GM19239 (cell line): ENCODE measurements around a stretch of chr15.

- RRBS = no CpG with 5 or more reads among the region's 3 CpGs
These were observed 156.2 kb downstream of the DPH6 start for GRCh38 chr15:35389714-35390217.

DNA sequence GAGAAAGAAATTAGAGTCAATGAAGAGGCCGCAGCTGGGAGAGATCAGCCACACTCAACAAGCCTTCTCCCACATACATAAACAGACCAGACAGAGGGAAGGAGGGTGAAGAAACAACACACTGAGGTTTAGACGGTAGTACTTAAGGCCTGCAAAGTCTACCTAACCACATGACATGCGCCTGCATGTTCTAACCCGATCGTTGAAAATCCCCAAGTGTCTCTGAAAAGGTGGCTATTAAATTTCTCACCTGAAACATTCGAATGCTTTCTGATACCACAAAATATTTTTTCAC is 110.6 kb upstream of the CDIN1 start:
- RRBS = no CpG with 5 or more reads among the region's 6 CpGs

GRCh38 chr15:36601477-36601988 is 22.1 kb downstream of the CDIN1 start:
- RRBS = no CpG with 5 or more reads among the region's 5 CpGs

DNA sequence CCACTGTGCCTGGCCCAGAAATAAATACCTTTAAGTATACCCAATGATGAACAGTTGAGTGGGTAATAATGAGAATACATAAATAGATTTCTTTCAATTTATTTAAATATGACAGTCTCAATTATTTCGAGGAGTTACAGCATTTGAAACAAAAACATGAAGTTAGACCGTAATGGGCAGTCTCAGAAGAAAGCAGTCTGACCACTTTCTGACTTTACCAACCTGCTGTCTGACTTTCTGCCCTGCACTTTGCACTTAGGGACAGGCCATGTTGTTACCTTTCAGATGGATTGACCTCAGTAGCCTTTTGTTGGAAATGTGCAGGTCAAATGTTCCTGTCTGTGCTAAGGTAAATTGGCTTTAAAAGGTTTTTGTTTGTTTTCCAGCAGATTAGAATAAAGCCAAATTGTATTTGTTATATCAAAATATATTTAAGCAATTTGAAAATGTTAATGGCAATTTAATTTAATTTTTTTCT is 67.9 kb downstream of the CDIN1 start:
- RRBS = no CpG with 5 or more reads among the region's 2 CpGs

DNA sequence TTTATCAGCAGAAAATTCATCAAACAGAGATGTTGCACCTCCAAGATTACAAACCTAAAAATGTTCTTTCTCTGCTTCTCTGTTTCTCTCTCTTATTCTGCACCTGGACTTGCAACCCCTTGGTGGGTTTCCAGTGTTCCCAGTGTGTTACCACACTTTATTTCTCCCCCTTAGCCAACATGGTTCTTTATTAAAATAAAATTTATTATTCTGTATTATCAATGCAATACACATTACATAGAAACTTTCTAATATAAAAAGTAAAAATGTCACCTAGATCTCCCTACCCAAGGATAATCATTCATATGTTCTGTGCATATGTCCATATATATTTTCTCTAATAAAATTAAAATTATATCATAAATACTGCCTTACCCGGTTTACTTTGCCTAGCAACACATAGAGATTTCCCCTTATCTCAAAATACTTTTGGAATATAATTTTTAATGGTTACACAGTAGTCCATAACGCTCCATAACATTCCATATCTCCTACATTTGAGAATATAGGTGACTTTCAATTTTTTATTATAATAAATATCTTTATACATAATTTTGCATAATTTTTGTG is 78.7 kb downstream of the MEIS2 start:
- RRBS = no CpG with 5 or more reads among the region's 2 CpGs

DNA sequence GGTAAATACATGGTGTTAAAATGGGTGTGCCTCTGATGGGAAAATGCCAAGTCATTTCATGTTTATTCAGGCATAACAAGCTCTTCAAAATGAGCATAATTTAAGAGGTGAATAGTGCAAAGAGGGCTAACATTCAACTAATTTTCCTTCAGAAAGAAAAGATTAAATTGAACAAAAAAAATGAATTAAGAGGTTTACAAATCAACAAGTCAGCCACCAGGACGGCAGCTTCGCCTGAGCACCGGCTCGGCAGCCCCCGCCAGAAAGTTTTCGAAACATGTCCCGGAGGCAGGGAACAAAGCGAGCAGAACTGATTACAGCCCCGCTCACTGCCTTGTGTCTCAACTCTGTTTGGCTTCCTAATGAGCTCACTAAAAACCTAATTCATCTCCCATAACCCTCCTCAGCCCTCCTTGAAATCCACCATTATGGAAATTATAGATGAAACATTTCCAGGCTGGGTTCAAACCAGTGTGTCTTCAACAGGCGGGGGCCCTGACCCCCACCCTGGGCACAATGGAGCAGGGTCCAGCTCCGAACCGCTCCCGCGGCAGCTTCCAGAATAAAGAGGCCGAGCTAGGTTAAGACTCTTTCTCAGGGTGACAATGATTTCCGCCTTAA is 43.9 kb downstream of the MEIS2 start:
- RRBS = no CpG with 5 or more reads among the region's 16 CpGs

GRCh38 chr15:37095739-37096836 is 4.3 kb downstream of the MEIS2 start:
- RRBS = no CpG with 5 or more reads among the region's 44 CpGs

DNA sequence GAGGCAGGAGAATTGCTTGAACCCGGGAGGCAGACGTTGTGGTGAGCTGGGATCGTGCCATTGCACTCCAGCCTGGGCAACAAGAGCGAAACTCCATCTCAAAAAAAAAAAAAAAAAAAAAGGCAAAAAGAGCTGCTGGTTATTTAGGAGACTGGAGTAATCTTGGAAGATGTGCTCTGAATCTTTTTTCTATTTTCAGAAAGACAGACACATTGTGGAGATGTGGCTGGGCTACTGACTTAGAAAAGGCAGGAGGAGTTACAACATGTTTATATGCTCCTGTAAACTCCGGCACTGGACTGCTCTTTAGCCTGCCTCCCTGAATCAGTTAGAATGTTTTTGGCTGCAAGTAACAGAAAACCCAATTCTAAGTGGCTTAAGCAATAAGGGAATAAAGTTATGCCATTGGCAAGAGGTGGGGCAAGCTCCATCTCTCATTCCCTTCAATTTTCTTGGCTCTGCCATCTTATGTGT is 22.2 kb upstream of the MEIS2 start:
- RRBS = no CpG with 5 or more reads among the region's 5 CpGs

DNA sequence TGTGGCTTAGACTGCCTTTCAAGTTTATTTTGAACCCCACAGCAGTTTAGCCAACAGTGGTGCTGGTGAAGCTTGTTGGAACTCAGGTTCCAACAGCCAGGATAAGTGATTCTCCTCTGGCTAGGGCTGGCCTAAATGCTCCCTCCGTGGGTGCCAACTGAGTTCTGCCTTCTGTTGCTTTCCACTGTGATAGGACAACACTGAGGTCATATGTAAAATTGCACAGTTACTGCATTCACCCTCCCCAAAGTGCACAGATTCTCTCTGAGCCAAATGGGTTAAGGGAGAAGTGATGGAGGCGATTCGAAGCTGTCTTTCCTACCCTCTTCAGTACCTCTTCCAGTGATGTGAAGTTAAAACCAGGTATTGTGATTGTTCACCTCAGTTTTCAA is 70.0 kb downstream of the TMCO5A start:
- RRBS = no CpG with 5 or more reads among the region's 3 CpGs

DNA sequence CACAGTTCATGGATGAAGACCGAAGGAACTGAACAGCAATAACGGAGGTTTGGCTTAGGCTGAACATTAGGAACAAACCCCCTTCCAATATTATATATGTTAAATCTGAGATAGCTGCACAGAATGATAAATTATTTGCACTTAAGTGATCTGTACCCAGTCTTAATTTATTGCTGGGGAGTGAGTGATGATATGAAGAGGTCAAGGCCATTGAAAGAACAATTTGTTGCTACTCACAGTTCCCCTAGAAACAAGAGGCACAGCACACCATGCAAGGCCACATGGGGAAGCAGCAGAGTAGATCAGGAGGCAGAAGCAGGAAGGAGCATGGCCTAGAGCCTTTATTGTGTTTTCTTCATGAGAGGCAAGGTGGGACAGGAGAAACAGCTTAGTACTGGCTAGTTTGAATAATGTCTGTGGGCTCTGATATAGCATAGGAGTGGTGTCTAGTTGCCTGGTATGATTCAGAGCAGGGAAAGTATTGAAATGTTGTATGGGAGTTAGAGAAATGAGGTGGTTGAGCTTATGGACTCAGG is 71.5 kb downstream of the TMCO5A start:
- RRBS = no CpG with 5 or more reads among the region's 2 CpGs

GRCh38 chr15:38332434-38333248 is 80.0 kb downstream of the SPRED1 start:
- RRBS = no CpG with 5 or more reads among the region's 4 CpGs

DNA sequence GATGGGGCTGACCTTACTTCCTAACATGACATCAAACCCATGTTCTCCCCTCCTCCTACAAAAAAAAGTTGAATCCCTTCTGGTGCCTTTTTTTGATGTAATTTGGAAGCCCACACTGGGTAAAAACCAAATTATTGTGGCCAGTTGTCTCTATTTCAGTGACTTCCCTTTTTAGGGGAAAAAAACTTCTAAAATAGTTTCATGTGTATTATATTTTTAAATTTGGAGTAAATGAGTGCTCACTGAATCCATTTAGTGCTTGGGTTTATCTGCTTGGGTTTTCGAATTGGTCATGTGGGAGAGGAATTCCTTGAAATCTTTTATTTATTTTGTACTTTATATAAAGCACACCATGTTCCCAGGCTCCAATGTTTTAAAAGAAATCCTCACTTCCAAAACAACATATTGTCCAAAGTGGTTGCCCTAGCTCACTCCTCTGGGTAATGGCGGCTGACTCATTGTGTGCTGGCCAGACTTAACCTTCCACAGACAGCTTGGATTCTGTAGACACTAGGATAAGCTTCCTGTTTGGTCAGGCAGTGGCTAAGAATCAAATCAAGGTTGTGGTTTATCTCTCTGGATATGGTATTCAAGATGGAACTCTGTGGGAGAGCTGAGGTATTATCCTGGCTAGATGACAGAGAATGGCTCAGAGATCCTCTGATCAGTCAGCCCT is 55.9 kb upstream of the FAM98B start:
- RRBS = no CpG with 5 or more reads among the region's 2 CpGs

GRCh38 chr15:38672891-38673724 is 108.5 kb upstream of the RASGRP1 start:
- RRBS = 18% methylated on average over 1 of the region's 13 CpGs

DNA sequence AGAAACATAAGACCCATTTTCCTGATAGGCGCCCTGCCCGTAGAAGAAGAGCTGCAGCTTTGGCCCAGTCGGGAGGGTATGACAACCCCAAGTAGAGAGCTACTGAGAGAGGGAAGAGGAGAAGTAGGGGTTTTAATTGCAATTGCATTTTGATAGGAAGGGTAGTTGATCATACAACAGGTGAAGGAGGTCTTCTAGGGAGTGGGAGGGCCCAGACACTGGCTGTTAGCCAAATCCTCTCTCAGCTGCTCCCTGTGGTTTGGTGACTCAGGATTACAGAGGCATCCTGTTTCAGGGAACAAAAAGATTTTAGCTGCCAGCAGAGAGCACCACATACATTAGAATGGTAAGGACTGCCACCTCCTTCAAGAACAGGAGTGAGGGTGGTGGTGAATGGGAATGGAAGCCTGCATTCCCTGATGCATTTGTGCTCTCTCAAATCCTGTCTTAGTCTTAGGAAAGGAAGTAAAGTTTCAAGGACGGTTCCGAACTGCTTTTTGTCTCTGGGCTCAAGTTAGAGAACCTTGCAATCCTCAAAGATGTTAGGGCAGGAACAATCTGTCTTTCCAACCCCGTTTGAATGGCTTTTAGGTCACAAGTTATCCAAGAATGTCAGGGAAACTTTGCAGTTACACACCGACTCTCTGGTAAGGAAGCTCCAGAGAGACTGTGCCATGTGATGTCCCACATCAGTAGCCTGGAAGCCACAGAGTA is 408.8 kb upstream of the THBS1 start:
- RRBS = no CpG with 5 or more reads among the region's 7 CpGs

DNA sequence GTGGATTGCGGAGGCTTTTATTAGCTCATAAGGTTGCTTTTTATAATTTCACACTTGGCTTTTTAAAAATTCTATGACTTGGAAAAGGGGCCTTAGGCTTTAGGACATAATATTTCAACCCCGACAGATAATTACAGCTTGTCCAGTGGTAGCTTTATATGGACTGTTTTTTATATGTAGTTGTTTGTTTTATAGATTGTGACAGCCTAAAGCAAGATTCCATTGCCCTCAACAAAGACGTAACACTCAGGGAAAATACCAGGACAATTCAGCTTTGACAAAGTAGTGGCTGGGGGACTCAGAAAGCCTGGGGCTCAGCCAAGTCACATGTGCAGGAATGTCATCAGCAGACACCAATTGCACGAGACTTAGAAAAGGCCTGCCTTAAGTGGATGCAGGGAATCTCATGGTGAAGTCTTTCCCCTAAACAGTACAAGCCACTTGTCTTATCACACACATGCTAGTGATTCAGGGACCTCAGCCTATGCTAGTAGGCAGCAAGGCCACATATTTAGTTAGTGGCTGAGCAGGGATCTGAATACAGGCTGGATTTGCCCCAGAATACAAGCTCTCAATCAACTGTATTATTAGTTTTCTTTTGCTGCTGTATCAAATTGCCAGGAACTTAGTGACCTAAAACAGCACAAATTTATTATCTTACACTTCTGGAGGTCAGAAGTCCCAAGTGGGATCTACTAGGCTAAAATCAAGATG is 381.8 kb upstream of the THBS1 start:
- RRBS = no CpG with 5 or more reads among the region's 4 CpGs

GRCh38 chr15:39420427-39421264 is 160.2 kb upstream of the THBS1 start:
- RRBS = no CpG with 5 or more reads among the region's 33 CpGs

DNA sequence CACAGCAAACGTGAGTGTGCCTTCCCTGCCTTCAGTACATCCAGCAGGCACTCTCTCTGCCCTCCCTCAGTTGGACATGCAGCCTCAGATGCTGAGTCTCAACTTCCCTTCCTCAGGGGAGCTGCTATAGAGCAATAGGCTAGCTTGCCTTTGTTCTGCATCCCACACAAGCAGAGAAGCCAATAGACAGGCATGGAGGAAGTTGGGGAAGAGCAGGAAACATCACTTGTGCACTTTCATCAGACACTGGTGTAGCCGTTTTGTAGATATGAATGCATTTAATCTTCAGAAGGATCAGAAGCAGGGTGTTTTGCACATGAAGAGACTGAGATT is 147.5 kb upstream of the THBS1 start:
- RRBS = no CpG with 5 or more reads among the region's 2 CpGs

DNA sequence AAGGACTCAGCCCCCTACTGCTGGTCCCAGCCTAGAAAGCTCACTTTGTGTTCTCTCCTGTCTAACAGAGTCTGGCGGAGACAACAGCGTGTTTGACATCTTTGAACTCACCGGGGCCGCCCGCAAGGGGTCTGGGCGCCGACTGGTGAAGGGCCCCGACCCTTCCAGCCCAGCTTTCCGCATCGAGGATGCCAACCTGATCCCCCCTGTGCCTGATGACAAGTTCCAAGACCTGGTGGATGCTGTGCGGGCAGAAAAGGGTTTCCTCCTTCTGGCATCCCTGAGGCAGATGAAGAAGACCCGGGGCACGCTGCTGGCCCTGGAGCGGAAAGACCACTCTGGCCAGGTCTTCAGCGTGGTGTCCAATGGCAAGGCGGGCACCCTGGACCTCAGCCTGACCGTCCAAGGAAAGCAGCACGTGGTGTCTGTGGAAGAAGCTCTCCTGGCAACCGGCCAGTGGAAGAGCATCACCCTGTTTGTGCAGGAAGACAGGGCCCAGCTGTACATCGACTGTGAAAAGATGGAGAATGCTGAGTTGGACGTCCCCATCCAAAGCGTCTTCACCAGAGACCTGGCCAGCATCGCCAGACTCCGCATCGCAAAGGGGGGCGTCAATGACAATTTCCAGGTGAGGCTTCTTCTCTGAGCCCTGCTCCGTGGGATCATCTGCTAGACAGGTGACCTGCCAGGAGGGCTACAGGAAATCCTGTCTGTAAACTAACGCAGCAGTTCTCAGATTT is 1.4 kb downstream of the THBS1 start:
- RRBS = no CpG with 5 or more reads among the region's 28 CpGs

DNA sequence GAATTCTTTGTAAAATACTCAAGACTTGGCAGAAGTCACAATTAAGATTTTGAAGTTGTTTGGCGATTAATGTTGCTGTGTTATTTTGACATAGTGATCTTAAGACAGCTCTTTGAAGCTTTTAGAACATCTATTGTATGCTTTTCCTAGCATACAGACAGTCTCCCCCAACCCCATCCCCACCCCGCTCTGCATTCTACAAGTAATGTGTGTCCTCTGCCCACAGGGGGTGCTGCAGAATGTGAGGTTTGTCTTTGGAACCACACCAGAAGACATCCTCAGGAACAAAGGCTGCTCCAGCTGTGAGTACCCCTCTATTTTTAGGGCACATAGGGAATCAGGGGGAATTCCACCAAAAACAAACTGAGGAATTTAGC is 2.5 kb downstream of the THBS1 start:
- RRBS = no CpG with 5 or more reads among the region's 2 CpGs

DNA sequence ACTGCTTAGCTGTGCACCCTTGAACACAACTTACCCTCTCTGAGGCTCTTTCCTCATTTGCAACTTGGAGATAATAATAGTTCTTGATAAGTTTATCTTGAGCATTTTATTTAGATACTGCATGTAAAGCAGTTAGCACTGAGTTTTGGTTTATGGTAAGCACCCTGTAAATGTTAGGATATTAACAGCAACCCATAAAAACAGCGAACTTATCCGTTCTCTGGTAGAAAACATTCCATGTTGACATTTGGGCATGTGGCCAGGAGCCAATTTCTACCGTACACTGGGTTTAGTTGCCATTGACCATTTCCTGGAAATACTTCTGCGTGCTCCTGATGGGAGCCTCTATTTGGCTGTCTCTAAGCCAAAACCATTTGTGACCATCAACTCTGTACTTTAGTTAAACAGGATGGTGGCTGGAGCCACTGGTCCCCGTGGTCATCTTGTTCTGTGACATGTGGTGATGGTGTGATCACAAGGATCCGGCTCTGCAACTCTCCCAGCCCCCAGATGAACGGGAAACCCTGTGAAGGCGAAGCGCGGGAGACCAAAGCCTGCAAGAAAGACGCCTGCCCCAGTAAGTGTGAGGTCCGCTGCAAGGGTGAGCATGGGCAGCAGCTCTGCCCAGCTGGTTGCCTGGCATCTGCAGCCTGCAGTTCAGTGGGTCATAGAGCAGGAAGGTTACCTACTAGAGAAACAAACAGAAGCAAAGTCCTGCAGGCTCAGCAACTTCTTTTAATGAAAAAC is 6.9 kb downstream of the THBS1 start:
- RRBS = no CpG with 5 or more reads among the region's 12 CpGs